ENCODE measurements around a stretch of chr16.

DNA sequence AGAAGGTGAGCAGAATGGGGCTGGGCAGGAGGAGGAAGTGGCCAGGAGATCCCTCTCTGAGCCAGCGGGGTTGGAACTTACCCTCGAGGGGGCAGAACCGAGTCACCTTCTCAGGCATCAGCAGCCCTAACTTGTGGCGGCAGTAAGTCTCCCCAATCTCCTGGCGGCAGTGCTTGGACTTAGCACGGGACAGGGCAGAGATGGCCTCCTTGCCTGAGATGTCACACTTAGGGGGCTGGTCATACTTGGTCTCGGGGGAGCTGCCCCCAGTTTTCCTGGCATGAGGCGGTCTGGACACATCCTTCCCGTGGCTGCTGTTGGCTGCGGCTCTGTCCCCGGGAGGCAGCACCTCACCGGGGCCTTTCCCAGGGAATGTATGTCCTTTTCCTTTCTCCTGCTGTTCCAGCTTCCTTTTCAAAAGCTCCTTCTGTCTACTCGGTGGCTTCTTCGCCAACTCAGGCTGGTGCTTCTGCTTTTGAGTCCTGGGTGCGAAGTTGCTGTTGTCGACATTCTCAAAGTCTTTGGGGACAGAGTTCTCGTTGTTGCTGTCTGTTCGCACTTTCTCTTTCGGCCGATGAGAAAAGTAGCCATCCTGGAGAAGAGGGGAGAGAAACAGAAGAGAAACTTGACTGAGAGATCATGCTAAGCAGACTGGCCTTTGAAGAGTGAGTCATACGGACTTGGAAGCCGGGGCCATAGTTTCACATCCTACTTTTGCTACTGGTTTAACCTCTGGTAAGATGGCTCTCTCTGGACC is 211.7 kb downstream of the XYLT1 start:
- PRO-cap = no peak

- PRO-cap = no peak
Observed at GRCh38 chr16:17275226-17275834, 195.4 kb downstream of the XYLT1 start.

DNA sequence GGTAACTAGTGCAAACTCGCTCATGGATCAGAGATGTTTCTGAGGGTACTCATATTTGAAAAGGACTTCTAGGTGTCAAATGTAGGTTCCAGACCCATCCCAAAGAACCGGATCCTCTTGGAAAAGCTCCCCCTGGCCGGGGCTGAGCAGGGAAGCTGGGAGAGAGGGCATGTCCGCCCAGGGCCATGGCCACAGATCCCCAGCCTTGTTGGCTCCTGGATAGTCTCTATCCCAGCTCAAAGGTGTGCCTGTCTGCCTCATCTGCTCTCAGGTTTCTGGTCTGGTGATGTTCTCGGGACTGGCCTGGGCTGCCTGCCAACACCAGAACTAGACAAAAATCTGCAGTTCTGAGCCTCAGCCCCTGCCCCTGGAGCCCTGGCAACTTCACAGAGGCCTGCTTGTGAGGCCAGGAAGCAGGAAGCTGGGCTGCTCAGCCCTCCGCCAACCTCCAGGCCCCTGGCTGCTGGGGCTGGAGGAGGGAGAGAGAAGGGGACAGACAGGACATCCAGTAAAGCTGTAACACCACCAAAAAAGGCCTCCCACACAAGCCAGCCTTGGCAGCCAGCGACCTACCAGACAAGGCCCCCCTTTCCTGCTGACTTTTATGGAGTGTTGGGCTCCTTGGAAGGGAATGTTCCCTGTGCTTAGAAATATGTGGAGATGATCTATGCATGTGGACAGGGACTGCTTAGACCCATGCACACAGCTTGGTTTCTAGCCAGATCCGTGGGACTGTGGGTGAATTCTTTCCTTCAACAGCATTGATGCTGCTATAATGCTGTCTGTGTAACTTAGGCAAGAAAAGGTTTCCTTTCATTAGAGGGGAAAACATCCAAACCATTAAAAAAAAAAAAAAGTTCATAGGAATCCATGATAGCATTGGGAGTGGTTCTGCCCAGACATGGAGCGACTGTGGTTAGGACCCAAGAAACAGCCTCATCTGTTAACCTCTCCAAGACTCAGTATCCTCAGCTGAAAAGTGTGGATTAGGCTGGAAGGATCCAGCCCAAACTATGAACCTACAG is 157.6 kb downstream of the XYLT1 start:
- PRO-cap = unidirectional peak, minus-strand start at position 458 of the sequence

DNA sequence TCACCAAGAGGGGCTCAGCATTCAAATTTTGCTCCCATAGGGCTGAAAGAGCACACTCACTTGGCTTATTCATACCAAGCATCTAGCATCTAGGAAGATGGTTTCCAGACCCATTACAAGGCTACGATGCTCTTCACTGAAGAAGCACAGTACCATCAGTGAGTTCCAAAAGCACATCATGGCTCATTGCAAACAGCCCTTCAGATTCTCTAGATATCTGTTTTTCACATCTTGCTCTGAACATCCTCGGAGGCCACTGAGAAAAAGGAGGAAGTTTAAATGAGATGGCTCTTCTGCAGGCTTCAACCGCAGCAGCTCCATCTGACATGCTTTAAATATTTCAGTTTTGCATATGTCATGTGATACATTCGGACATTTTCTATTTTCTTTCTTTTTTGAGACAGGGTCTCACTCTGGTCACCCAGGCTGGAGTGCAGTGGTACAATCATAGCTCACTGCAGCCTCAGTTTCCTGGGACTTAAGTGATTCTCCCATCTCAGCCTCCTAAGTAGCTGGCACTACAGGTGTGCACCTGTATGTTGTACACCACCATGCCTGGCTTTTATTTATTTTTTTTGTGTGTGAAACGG is 396.8 kb downstream of the NPIPA8 start:
- PRO-cap = no peak

DNA sequence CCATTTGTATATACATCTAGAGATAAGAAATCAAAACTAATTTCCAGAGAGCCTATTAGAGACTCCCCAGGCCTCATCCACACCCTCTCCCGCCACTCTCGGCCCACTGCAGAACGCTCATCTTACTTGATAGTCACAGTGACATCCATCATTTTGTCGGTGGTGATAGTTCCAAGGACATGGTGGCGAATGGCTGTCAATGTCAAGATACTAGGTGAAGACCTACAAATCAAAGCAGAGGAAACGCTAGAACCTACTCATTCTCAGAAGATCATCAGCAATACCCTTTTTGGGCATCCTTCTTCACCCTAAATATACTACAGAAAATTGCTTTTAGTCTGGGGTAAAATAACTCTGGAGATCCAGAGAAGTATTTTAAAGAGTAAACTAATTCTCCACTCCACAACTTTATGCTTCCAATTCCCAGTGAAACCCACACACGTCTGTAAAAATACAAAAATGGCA is 38.1 kb downstream of the NOMO2 start:
- PRO-cap = no peak

GRCh38 chr16:18535290-18535791 is 26.6 kb downstream of the NOMO2 start:
- PRO-cap = unidirectional peak, minus-strand start at chr16:18535525

DNA sequence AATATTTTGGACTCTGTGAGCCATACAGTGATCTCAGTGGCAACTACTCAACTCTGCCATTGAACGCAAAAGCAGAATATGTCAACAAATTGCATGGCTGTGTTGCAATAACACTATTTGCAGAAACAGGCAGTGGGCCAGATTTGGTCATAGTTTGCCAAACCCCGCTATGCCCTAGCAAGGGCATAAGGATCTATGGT is 18.5 kb upstream of the NOMO2 start:
- PRO-cap = no peak

GRCh38 chr16:18787930-18788660 is 2.0 kb downstream of the RPS15A start:
- PRO-cap = no peak

- PRO-cap = no peak
Observed at GRCh38 chr16:18854576-18855743, 53.6 kb upstream of the ARL6IP1 start.

- PRO-cap = no peak
Observed at GRCh38 chr16:19117113-19118039, 3.6 kb downstream of the ITPRIPL2 start.

DNA sequence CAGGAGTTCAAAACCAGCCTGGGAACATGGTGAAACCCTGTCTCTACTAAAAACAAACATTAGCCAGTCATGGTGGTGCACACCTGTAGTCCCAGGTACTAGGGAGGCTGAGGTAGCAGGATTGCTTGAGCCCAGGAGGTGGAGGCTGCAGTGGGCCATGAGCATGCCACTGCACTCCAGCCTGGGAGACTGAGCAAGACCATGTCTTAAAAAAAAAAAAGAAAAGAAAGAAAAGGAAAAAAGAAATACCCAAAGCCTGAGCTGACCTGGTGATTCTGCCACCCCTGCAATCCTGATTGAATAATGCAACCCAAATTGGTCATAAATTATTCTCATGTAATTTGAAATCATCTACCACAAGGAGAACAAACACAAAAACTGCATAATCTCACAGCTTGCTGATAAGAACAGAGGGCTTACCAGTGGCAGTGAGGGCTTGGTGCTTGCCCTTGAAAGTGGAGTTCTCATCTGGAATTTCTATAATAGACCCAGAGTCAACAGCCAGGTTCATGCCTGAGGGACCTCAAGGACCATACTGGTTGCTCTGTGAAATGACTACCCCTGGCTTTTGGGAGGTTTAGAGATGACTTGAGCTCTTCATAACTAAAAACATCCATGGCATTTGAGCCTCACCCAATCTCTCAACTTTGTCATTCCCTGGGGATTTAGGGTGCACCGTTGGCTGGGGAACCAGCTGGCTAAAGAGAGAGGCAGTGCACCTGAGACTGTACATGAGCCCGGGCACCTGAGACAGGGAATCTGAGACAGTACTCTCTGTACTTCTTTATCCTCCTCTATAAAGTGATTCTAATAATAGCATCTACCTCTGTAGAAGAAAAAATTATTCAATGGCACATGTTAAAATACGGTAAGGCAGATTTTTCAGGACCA is 35.4 kb upstream of the TMC5 start:
- PRO-cap = no peak

- PRO-cap = no peak
Observed at GRCh38 chr16:19444024-19444519, 26.4 kb downstream of the TMC5 start.

- PRO-cap = no peak
Observed at GRCh38 chr16:19697802-19698560, 20.0 kb downstream of the KNOP1 start.

- PRO-cap = unidirectional peak, minus-strand start at chr16:19757194
Observed at GRCh38 chr16:19756932-19757372, 38.9 kb downstream of the IQCK start.

DNA sequence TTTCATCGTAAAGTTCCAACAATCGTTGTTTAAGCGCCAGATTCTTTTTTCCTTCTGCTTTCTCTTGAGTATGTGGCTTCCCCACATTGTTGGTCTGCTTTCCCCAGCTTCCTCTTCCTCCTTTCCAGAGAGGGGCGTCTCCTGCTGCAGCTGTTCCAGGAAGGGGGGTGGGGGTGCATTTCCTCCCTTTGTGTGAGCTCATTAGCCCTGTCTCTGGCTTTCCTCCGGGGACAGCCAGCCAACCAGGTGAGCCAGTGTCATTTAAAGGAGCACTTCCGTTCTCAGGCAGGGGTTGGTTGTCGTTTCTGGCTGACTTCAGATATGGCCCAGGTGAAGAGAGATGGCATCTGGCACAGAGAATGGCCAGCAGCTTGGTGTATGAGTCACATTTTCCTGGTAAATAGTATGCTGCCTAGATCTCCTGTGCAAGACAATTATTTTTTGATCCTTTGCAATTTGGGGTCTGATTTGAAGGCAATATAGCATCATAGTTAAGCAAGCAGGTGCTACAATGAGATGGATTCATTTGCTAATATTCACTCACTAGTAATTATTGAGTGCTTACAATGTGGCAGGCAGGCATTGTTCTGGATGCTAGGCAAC is 79.7 kb downstream of the GPRC5B start:
- PRO-cap = unidirectional peak, minus-strand start at position 126 of the sequence

DNA sequence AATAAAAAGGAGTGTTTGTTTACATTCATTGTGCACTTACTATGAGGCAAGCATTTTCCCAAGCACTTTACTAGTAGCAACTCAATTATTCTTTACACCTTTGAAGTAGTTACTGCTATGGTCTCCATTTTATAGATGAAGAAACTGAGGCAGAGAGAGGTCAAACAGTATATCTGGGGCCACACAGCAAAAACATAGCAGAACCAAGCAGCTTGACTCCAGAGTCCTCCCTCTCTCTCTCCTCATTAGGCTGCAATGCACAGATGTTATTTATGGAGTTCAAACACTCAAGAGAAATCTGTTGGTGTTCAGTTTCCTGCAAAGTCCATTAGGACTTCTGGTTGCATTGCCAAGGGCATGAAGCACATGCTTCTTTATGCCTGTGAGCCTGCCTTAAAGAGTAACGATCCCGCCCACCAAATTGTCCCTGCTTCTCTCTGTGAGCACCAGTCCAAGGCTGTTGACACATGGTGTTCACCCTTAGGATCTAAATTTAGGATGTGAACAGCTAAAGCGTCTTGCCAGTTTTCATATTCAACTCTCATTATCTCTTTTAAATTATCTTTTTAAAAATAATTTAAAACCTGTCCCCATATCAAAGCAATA is 44.0 kb downstream of the GPRC5B start:
- PRO-cap = no peak

DNA sequence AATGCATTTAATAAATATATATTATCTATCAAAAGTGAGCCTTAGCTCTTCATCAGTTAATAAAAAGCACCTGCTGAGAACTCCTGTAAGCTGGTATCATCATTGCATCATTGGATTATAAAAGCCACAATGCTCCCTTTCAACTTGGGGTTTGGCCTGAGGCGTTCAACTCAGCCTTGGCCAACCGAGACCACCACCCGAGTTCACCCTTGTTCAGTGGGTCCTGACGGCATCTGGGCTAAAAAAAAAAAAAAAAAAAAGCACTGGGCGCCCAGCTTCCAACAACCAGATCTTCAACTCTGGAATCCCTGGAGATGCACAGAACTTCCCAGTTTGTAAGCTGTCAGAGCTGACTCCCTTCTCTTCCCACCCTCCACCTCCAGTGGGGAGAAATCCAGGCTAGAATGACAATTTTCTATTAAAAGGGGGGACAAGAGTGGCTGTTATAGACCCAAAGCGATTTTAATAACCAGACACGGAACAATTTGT is 27.1 kb downstream of the GPRC5B start:
- PRO-cap = no peak

DNA sequence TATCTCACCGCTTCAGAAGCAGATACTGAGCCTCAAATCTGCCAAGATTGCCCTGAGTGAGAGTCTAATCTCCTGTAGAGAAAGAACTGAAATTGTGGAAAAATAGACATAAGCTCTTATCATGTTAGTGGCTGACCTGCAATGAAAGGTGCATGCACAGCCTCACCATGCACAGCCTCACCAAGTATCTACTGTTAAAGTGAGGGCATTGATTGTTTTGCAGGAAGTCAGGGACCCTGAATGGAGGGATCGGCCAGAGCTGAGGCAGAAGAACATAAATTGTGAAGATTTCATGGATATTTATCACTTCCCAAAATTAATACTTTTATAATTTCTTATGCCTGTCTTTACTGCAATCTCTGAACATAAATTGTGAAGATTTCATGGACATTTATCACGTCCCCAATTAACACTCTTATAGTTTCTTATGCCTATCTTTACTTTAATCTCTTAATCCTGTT is 1.7 kb downstream of the ACSM2A start:
- PRO-cap = no peak

GRCh38 chr16:20598623-20599212 is 22.6 kb upstream of the ACSM2B start:
- PRO-cap = no peak

GRCh38 chr16:20735716-20736180 is 5.9 kb downstream of the THUMPD1 start:
- PRO-cap = no peak

Data from anterior vena cava (tissue), 1 donor.